ReNcell CX (cell line): ENCODE measurements around the genes IL18 and NXPE2.

- PRO-cap: no peak
Measured at GRCh38 chr11:112143913-112144531, 19.9 kb downstream of the IL18 start.

GRCh38 chr11:112163587-112164635 lies at the start of gene IL18:
Gene IL18, minus strand, starts transcription at chr11:112164094.
- PRO-cap: no peak

DNA sequence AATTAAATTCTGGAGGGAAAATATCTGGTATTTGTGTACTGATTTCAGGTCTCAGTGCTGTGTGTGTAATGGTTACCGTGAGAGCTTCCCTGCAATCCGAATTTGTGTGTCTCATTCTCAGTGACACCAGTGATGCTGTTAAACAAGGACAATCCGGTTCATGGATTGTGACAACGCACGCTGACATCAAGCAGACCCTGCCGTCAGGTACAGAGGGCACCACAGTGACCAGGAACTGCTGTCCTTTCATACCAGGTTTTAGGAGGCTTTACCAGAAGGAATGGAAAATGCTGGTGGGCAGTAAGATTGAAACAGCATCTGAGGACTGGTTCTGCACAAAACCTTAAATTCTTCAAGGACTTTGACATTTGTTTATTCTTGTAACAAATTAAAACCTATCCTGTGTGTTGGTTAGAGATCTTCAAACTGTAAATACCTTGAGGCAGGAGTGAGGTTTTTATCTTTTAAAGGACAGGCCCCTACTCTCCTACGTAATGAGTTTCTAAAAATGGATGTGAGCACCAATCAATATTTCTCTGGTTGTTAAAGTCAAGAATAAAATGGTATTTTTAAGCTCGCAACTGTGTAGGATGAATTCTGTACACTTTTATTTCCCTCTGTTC lies 30.6 kb upstream of the PLET1 start:
- PRO-cap: no peak

GRCh38 chr11:112784489-112785058 lies 176.6 kb upstream of the NCAM1 start:
- PRO-cap: bidirectional peak, plus-strand start at chr11:112784740, minus-strand start at chr11:112784751

DNA sequence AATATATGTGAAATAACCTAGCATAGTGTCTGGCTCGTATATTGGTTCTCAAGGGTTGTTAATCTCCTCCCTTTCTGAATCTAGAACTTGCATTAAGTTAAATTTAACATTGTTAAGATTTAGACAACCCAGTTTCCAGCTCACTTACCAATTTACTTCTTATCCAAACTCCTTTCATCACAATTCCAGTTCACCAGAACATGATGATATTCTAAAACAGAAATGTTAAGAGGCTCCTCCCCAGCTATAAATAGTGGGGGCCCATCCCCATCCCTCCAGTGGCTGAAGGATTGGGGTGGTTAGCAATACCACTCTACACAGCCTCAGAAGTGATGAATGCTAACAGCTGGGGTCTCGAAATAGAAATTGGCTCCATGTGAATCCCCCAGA lies 98.0 kb upstream of the NCAM1 start:
- PRO-cap: no peak

- PRO-cap: bidirectional peak, plus-strand start at chr11:112962476, minus-strand start at chr11:112962343; bidirectional peak, plus-strand start at chr11:112962805, minus-strand start at chr11:112962667
Measured at GRCh38 chr11:112962133-112962722, 1.0 kb downstream of the NCAM1 start.

DNA sequence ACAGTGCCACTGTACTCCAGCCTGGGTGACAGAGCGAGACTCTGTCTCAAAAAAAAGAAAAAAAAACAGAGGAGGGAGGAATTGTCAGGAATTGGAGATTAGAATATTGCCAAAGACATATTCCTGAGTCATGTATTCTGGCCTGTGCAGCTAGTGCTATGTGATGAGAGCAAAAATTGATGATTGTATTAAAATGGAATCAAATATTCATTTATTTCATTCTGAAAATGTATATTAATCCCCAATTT lies 148.0 kb downstream of the NCAM1 start:
- PRO-cap: no peak

DNA sequence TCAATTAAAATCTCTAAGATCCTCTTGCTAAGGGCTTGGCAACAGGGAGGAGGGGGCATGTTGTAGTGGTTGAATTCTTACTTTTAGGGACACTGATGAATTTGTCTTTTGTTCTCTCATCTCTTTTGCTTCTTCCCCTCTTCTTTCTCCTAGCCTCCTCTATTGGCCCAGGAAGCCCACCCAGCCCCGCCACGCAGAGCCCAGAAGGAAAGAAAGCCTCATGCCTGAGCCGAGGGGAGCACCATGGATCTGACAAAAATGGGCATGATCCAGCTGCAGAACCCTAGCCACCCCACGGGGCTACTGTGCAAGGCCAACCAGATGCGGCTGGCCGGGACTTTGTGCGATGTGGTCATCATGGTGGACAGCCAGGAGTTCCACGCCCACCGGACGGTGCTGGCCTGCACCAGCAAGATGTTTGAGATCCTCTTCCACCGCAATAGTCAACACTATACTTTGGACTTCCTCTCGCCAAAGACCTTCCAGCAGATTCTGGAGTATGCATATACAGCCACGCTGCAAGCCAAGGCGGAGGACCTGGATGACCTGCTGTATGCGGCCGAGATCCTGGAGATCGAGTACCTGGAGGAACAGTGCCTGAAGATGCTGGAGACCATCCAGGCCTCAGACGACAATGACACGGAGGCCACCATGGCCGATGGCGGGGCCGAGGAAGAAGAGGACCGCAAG lies 3.7 kb downstream of the ZBTB16 start:
- PRO-cap: no peak

DNA sequence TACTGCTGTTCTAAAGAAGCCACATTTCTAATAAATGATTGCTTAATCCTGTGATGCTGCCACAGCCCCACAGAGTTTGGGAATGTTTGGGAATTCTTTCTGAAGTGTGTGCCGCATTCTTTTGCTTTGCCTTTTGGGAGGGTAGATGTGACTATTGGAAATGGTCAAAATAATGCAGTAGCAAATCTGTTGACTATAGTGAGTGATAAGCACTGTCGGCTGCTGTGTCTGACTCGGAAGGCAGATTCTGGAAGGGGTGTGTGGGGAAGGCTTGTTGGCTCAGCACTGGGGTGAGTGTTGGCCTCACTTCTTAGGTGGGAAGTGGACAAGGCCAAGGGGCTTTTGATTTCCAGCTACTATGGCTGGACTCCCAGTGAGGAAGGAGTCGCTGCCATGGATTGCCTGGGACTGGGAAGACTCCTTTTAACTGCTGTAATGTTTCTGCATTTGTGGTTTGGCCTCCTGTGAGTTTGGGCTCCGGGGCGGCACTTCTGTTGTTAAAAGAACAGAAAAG lies 20.0 kb downstream of the ZBTB16 start:
- PRO-cap: no peak

DNA sequence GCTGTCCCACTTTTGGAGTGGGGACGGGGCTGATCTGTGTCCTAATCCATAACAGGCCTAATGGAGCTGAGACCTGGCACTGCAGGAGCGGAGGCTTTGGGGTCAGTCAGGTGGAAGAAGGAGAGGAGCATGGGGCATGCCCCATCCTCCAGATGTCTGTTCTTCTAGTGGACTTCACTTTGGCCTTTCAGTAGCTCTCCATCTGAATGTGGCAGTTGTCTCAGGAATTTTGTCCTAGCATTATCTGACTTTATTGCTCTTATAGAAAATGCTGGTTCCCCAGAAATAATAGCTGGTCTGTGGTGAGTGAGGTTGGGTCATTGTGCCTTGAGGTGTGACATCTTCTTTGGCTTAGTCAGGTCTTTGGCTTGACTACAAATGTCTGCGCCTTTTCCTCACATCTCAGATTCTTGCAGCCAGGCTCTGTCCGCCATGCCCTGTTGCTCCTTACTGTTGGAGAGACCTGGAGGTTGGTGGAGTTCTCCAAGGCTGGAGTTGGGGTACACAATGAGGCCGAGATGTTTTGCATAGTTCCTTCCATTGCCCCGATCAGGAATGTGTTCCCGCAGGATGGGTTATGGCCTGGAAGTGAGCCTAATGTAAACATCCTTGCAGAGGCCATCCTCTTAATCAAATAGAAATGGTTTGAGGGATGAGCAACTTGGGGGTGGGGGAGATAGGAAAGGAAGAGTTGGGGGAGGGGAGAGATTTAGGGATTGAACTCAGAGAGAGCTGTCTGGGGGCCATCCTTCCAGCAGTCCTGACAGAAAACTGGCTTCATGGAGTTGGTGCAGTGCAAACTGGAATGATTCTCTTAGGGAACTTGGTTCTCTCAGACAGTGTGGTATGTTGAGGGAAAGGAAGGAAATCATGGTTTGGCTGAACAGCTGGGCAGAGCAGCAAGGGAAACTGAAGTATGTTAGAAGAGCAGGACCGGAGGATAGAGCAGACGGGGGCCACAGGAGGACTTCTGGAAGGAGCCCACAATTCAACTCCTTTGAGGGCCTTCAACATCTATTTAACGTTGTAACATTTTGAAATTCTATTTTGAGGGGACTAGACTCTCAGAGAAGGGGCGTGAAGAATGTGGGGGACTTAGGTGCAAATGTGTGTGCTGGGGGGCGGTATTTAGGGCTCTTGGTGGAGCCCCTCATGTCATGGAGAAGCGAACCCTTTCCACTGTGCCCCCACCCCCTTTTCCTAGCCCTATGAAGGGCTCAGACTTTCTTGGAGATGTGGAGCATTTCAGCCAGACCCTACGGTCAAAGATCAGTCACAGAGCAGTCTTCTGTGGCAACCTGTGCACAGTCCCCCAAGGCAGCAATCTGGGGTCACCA lies 50.0 kb downstream of the ZBTB16 start:
- PRO-cap: no peak

DNA sequence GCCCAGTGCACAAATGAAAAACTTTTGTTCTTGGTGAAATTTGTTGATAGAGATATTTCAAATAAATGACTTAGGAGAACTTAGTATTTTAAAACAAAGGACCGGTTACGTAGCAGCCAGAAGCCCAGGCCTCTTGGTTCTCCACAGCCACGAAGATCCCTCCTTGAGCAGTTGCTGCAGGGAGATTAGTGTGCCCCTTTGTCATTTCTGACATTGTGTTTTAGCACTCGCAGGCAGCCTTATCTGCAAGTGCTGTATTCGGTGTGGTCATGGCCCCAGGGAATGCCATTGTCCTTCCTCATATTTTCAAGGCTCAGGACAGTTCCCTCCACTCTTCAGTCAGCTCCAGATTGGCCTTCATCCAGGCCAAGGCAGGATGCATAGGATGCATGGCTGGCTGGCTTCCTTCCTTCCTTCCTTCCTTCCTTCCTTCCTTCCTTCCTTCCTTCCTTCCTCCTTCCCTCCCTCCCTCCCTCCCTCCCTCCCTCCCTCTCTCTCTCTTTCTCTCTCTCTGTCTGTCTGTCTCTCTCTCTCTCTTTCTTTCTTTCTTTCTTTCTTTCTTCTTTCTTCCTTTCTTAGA lies 88.5 kb downstream of the ZBTB16 start:
- PRO-cap: no peak

DNA sequence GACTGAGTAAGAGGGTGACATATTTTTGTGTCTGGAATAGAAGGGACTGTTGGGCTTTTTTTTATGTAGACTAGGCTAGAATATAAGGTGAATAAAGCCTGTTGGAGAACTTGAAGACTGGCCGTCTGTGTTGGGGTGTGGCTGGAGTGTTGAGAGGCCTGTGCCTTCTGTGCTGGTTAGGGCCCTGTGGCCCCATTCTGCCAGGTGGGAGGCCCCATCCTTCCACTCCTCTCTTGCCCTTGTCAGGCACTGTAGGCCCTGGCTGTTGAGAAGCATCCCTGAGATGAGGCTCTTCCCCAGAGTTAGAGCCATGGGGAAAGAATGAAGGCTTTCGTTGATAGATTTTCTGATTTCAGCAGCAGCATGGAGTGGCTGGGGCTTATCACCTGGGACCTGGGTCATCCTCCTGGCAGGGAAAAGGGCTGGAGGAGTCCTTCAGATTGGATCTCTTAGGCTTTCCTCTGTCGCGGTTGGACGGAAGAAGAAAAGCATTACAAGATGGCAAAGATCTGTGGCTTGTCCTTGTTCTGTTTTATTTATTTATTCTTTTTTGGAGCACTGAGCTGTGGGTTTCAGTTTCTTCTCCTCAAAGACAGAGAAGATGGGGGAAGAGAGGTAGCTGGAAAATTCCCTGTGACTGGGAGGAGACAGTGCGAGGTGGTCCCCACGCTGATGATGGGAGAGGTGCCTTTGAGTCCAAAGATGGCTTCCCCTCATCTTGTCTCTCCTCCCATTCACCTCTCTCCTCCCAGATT lies 102.4 kb downstream of the ZBTB16 start:
- PRO-cap: no peak

DNA sequence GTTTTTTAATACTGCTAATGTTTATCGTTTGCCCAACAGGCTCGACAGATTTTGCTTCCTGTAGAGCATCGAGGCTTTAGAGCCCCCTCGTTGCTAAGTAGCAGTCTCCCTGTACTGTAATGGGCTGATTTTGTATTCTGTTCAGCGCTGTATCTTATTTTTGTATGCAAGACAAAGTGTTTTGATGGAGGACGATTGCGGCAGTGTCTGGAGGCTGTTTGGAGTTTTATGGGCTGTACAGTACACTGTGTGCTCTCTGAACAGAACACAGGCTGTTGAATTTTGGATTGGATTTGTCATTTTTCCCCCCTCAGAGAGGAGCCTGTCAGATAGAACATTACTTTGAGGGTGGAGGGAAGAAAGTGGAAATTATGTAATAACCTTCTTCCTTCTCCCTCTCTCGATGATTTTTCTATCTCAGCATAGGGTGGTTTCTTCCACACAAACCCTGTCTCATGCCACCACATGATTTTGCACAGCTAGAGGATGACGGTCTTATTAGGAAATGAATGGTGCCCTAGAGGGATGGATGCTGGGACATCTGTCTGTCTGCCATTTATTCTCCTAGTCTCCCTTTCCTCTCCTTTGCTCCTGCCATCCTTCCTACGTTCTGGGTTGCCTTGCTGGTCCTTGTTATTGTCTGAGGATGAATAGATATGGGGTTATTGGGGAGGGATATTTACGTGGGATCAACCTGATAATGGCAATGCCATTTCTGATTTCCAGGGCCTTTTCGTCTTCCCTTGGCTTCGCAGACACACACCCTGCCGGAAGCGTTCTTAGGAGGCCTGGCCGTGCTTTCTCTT lies 104.6 kb downstream of the ZBTB16 start:
- PRO-cap: no peak

DNA sequence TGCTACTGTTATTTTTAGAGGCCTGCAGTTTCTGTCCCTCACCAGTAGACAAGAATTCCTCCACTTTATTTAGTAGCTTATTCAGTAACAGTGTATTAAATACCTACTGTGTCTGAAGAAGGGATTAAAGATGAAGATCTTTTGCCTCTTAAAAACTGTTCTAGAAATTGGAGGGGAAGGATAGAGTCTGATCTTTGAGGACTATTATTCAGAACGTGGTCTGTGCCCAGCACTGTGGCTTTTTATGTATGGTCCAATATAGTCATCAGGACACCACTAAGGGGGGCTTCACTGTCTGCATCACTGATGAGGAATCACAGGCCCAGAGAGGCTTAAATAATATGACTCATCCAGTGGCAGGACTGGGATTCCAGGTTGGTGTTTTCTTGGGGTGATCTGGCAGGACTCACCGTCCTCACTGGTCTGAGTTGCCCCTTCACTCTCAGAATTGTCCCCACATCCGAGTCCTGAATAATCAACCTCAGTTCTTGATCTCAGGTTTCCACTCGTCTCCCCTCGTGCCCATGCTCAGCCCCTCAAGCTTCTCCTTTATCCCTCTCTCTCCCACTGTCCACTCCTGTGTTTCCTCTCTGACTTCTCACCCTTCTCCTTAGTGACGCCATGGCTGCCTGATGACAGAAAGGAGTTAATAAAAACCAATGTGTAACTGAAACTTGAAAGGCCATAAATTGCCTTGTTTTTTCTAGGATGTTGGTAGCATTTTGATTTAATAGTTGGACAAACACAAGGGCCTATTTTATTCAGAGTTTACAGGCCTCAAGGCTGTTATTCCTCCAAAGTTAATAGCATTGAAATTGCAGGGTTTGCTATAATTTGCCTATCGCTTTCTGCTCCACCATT lies 95.7 kb upstream of the NNMT start:
- PRO-cap: no peak

DNA sequence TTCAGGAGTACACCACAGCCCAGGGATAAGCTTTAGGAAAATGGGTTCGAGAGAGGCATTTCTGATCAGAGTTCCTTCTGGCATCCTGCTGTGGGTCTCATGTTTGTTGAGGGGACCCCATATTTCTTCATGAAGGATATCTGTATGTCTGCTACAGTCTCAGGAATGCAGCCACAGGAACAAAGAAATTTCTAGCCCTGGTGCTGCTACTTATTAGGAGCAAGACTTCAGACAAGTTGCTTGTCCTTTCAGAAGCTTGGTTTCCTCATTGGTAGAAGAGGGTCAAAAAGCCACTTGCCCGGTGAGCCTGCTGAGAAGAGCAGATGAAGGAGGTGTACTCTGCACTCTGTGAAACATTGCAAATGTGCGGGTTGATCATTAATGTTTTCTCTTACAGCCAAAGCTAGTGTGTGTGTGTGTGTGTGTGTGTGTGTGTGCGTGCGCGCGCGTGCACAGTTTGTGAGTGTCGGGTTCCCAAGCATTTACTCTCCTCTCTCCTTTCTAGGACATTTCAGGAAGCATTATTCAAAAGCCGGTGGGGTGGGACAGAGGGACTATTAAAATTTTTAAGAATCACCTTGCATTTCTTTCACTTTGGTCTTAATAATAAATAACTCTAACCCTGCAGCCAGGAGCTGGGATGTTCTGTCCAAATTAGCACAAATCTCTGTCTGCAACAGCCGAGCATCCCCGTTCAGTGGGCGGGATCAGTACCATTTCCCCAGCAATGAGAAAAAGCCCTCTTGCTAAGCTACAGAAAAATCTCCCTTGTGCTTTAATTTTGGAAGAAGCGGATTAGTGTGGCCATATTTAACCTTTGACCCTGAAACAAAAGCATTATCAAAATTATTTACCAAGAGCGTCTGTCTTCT lies 86.2 kb upstream of the NNMT start:
- PRO-cap: no peak

DNA sequence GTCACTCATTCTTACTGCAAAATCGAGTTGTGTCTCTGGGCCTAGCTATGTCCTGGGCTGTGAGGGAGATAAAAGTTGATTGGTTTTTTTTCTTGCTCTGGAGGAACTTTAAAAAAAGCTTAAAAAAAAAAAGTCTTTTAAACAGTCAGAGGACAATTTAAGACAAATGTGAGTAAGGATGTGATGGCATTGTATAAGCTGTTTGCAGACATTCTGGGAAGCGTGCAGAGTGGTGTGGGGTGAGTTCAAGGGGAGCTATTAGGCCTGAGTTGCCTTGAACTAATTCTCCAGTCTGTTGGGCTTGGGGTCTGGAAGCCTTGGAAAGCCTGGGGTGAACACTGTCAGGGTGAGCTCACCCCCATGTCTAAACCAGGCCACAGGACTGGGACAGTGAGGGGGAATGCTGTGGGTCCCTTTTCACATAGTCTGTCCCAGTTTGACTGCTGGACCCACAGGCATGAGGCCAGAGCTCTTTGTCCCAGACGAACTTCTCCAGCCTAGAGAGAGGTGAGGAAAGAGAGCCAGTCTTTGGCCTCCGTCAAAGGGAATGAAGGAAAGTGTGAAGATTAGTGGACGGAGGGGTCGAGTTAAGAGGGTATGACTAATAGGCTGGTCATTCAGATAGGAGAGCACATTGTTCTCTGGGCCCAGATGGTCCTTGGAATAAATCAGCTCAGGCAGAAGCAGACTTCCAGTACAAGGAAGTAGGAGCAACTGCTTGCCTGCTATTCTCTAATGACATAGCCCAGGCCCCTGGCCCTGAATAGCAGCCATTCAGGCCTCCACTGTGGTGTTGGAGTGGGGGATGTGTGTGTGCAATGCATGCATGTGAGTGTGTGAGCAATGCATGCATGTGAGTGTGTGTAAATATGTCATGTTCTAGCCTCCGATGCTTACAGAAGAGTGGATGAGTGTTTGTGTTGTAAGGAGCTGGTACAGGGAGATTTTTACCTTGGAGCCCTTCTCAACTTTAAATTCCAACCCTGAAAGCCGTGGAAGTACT lies 76.4 kb upstream of the NNMT start:
- PRO-cap: bidirectional peak, plus-strand start at position 487 of the sequence, minus-strand start at position 483 of the sequence

DNA sequence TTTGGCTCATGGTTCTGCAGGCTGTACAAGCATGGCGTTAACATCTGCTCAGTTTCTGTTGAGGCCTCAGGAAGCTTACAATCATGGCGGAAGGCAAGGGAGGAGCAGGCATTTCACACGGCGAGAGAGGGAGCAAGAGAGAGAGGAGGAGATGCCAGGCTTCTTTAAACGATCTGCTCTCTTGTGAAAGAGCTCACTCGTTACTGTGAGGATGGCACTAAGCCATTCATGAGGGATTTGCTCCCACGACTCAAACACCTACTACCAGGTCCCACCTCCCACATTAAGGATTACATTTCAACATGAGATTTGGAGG lies 18.1 kb upstream of the NNMT start:
- PRO-cap: no peak

GRCh38 chr11:114677945-114678881 lies at the start of gene NXPE2:
Gene NXPE2, plus strand, starts transcription at chr11:114678527.
- PRO-cap: no peak

GRCh38 chr11:115168159-115168830 lies 335.9 kb downstream of the CADM1 start:
- PRO-cap: no peak

DNA sequence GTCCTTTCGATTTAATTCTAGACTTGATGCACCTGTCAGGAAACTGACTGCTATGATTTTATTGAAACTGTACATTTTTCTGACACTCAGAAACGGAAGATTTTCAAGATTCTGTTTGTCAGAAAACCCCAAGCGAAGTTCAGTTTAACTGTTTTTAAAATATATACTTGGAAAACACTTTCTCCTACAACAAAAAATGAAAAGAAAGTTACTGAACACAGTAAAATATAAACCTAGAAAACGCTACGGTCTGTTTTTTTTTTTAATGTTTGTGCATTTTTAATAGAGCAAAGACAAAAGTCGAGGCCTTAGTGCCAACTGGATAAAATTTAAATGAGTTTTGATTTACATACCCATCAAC lies 81.5 kb downstream of the CADM1 start:
- PRO-cap: no peak